Left common carotid artery plus branches (tissue), 1 donor: ENCODE measurements around the genes PRPF19 and DAGLA.

- PRO-cap, result no peak
Observed at GRCh38 chr11:60502634-60502949, 10.0 kb downstream of the MS4A12 start.

- PRO-cap, result no peak
Observed at GRCh38 chr11:60848248-60848456, 6.2 kb downstream of the CCDC86 start.

GRCh38 chr11:60906259-60906998, at the start of gene PRPF19:
PRPF19 (minus strand) TSS chr11:60906585.
- PRO-cap, result unidirectional peak, minus-strand start at chr11:60906542

DNA sequence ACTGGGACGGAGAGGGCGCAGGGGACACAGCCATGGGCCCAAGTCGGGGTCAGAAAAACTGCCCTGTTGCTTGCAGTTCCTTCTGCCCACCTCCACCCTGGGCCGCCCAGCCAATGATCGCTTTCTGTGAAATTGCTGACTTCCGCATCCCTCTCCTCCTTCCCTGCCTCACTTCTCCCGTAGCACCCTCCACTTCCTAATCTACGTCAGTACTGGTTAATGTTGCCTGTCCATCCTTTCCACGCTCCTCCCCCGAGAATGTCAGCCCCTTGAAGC, 9.5 kb downstream of the TMEM132A start:
- PRO-cap, result no peak

DNA sequence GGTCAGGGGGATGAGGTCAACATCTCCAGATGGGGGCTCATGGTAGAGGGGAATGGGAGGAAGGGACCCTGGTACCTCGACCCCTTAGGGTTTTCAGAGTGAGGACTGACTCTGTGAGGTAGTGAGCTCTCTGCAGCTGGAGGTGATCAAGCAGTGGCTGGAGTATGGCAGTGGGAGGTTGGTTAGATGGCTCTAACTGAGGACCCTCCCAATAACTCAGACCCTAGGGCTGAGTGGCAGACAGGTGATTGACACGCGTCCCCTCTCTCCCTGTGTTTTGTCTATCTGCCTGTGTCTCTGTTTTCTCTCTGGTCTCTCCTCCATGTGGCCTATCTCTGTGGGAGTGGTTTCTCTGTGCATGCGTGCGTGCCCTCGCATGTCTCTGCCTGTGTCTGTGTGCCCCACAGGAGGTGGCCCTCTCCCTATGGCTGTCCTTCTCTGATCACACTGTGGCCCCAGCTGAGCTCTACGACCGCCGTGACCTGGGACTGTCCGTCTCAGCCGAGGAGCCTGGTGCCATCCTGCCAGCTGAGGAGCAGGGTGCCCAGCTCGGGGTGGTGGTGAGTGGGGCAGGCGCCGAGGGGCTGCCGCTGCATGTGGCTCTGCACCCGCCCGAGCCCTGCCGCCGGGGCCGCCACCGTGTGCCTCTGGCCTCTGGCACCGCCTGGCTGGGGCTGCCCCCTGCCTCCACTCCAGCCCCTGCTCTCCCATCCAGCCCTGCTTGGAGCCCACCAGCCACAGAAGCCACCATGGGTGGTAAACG, 11.4 kb downstream of the TMEM132A start:
- PRO-cap, result no peak

- PRO-cap, result no peak
Observed at GRCh38 chr11:60940871-60941475, 11.0 kb downstream of the SLC15A3 start.

DNA sequence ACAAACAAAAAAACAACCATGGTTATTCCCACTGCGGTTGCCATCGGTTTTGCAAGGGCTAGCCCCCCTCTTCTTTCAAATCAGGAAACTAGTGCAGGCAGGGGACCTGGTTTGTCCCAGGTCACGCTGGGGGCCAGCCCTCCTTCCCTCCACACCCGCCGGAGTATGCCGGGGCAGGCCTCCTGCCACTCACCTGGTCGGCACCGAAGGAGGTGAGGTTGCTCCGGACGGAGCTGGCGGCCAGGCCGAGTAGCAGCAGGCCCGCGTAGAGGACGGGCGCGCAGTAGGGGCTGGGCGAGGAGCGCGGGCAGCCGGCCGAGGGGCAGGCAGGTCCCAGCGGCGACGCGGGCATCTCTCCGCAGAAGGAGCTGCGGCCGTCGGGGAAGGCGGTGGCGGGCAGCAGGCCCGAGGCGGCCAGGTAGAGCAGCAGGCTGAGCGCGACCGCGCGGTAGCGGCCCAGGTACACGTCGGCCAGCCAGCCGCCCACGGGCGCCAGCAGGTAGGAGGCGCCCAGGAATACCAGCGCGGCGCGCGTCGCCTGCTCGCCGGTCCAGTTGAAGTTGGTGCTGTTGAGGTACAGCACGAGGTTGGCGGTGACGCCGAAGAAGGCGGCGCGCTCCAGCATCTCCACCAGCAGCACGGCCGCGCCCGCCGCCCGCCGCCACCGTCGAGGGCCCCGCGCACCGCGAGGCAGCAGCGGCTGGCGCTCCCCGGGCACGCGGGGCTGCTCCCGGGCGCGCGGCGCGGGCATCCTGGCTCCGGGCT, 993 bp downstream of the SLC15A3 start:
- PRO-cap, result no peak

GRCh38 chr11:61149814-61150302, 11.4 kb downstream of the VPS37C start:
- PRO-cap, result no peak

- PRO-cap, result no peak
Observed at GRCh38 chr11:61281504-61281893, 13.6 kb downstream of the VWCE start.

DNA sequence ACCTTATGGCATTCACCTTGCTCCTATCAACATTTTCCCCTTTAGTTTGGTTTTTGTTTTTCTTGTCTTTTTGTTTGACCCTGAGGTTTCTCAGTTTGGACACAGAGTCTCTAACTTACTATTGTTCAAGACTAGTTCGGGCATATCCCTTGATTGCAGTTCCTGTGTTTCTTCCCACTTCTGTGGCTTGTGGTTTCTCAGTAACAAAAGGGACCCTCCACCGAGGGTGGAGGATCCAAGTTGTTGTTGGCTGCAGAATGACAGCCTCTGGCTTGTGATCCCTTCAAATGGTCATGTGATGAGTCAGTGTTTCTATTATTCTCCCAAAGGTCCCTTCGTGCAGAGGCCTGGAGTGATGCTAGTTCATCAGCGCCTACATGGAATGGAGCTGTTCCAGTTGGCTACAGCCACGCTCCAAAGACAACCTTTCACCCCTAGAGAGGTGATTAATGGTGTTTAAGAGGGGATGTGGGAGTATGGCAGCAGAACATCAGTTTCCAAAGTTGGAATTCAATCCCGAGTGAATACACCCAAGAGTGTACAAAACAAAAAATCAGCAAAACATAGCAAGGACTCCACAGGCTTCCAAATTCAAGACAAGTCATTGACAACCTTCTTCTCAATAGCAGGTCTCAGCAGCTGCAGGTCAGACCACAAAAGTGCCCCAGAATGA, 2.7 kb upstream of the VWCE start:
- PRO-cap, result no peak

DNA sequence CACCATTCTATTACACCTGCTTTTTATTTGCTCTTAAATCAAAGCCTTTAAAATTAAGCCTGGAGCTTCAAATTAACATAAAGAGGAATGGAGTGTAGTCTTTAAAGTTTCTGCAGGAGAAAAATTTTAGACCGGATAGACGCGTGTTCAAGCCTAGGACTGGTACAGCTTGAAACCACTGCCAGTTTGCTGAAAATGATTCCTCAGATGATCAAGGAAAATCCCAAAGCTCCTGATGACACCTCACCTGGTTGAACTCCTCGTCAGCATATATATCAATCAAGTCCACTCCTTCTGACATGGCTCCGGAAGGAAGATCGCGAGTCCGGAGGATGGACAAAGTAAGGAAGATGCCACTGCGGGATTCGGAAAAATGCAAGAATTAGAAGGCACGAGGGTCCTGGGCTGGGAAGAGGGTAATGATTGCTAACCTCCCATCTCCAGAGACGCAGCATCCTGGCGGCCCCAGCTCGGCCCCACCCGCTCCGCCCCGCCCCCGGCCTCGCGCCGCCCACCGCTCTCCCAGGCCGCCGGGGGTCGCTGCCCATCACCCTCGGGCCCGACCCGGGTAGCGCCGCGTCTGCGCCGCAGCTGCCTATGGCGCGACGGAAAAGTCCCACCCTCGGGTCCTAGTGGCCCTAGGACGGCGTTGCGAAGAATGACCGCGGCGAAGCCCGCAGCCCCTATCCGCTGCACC, 692 bp downstream of the CPSF7 start:
- PRO-cap, result no peak

DNA sequence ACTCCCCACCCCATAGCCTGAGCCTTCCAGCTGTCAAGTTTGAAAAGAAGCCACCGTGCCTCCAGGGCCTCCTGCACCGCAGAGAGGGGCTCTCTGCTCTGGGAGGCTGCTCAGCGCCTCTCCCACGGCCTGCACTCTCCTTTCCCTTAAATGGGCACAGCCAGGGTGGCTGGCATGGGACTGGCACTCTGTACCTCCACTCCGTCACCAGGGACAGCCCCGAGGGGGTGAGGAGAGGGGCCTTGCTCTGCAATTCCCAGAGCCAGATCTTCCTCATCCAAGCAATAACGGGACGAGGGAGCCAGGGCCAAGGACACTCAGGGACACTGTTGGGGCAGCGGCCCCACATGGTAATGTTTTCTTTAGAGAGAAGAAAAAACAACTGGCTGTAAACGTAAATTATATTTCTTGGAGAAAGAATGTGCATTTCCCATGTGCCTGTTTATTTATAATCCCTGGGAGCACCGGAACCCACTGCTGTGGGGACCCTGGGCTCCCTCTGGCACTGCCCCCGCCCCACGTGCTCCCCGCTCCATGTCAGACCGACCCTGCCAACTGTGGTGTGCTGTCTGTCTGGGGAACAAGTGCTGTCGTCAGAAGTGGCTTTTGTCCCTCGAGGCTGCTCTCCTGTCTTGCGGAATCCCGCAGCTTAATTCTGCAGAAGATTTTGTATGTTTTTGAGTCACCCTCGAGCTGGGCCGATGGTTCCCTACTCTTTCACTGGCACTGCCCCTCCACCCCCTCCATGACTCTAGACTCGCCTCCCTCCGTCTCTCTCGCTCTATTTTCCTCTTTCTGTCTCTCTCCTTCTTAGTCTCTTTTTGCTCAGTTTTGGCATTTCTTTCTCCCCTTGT, 2.3 kb downstream of the LRRC10B start:
- PRO-cap, result no peak

GRCh38 chr11:61539032-61539314, 30.4 kb downstream of the LRRC10B start:
- PRO-cap, result no peak

GRCh38 chr11:61586733-61587299, 5.9 kb upstream of the SYT7 start:
- PRO-cap, result no peak

DNA sequence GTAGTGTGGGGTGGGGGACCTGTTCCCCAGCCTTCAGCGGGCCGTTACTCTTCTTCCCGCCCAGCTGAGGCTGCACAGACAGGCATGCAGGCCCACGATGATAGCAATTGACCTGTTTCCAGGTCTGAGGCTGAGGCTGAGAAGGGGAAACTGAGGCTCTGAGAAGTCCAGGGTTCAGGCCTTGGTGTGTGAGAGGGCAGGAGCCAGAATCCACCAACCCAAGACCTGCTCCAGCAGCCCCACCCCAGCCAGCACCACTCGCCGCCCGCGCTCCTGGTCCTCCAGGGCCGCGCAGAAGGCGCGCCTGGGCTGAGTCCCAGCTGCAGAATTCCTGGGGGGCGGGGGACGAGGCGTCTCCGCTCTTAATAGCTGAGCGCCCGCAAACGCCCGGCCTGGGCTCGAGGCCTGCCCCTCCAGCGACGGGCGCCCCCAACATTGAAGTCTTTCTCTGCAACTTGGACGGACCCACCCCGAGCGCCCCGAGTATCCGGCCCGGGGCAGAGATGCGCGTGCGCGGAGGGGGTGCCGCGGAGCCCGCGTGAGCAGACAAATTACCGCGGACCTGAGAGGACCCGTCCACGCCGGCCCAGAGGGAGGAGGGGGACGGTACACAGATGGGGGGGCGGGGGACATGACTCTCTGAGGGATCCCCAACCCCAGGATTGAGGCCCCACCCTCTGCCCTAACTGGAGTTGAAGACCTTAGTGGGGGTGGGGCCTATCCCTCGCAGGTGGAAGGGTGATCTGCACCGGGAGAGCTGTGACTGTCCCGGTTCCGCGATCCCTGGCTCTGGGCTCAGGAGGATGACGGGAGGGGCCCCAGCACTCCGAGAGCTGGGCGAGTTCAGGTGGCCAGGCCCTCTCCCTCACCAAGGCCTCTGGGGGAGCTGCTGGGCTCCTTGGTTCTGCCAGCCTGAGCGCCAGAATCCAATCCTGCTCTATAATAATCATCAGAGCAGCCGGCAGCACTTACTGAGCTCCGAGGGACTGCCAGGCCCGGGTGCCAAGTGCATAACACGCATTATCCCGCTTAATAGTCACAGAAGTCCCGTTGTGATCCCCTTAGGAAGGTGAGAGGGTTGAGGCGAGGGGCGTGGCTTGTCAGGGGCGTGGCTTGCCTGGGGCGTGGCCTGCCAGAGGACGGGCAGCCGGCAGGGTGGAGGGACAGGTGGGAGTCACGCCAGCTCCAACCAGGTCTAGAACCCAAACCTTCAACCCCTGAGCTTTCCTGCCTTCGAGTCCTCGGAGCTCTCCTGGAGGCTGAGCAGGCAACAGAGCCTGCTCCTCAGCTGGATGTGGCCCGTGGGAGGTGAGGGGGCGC, 6.9 kb upstream of the SYT7 start:
- PRO-cap, result no peak

- PRO-cap, result no peak
Observed at GRCh38 chr11:61679780-61680736, at the start of gene DAGLA. DAGLA (plus strand) TSS chr11:61680391.

GRCh38 chr11:61696508-61696976, 16.4 kb downstream of the DAGLA start:
- PRO-cap, result no peak

- PRO-cap, result no peak
Observed at GRCh38 chr11:61701261-61701998, 21.2 kb downstream of the DAGLA start.

GRCh38 chr11:61706442-61706947, 26.3 kb downstream of the DAGLA start:
- PRO-cap, result no peak

DNA sequence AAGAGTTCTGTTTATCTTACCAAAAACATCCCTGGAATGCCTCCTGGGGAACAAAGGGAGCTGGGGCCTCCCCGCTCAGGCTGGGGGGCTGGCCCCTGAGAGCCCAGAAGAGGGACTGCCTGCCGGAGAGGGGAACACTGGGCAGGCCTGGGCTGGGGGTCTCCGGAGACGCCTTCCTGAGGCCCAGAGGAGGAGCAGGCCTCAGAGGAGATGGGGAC, 17.2 kb downstream of the MYRF start:
- PRO-cap, result no peak